ENCODE measurements around a stretch of chr19.

DNA sequence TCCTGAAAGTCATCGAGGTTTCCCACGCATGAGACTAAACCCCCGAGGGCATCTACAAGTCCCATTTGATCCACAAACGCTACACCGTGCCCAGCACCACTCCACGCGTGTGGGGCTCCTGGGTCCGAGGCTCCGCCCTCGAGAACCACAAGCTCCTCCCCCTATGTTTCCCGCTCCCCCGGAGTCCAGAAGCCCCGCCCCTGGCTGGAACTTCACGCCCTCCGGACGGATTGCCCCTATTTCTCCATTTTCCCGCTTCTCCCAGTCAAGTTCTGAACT lies 563 bp upstream of the POLR1G start:
- PRO-cap = no peak

DNA sequence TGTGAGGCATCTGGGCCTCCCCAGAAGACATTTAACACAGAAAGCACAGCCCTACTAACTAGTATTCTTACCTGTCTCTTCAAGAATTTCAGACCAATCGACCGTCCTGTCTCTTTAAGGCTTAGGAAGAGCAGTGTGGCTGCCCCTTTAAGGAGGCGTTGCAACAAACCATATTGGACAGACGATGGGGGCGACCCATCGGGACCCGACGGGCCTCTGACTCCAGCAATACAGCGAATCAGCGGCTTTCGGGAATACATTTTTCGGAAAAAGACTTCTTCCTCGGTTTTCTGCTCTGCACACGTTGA lies 269 bp upstream of the POLR1G start:
- PRO-cap = no peak

- PRO-cap = bidirectional peak, plus-strand start at chr19:45423659, minus-strand start at chr19:45423490
Measured at GRCh38 chr19:45423155-45423616, 531 bp downstream of the ERCC1 start.

- PRO-cap = no peak
Measured at GRCh38 chr19:45430887-45431185, 7.1 kb upstream of the ERCC1 start.

GRCh38 chr19:45442798-45443230 lies 19.1 kb upstream of the ERCC1 start:
- PRO-cap = bidirectional peak, plus-strand start at chr19:45443050, minus-strand start at chr19:45442886

DNA sequence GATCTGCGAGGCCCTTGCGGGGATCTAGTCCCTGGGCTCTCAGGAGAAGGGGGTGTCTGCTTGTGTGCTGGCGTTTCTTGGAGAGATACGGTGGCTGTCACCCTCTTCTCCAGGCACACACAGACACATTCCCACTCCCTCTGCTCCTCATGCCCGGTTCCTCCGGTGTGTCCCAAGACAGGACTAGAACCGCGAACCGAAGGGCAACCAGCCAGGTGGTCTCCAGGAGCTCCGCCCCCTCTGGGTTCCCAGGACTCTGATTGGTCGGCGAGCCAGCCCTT lies 1.7 kb downstream of the FOSB start:
- PRO-cap = bidirectional peak, plus-strand start outside the sequence, minus-strand start at position 235 of the sequence

GRCh38 chr19:45471585-45471893 lies 3.7 kb downstream of the FOSB start:
- PRO-cap = no peak

DNA sequence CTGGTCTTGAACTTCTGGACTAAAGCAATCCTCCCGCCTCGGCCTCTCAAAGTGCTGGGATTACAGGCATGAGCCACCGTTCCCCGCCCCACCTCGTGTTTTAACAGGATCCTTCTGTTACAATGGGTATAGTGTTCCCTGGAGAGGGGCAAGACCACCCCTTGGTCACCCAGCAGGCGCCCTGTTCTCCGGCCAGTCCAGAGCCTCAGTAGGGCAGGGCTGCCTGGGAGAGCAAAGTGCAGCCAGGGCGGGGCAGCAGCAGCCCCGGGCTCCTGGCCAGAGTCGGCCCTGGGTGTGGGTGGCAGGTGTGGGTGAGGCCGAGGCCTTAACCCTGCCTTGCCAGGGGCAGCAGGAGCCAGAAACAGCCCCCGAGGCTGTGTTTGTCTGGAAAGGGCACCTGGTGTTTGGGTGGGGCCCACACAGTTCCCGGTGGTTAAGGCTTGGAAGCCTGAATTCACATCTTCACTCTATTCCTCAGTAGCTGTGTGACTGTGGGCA lies 7.2 kb downstream of the VASP start:
- PRO-cap = no peak

DNA sequence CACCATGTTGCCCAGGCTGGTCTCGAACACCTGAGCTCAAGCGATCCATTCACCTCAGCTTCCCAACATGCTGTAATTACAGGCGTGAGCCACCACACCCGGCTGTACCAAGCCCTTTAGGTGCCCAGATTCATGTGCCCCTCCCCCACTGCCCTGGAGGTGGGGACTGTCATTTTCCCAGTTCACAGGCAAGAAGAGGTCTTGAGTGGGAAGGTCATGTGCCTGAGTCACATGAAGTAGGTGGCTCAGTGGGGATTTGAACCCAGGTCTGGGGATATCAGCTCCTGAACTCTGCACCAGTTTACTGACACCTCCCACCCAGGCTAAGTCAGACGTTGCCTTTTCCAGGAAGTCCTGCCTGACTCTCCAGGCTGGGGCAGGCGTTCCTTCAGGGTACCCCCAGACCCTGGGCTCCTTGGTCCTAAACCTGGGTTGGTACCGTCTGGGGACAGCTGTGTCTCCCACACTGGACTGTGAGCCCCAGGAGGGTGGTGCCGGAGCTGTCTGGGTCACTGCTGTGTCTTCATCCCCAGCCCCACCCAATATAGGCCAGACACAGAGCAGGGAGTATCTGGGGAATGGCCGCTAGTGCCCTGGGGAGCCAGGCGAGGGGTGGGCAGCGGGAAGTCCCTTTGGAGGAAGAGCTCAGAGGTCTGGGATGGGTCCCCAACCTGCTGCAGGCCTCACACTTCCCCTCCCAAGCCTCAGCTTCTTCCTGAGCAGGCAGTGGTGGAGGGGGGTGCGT lies 8.6 kb downstream of the VASP start:
- PRO-cap = no peak

- PRO-cap = no peak
Measured at GRCh38 chr19:45521116-45521589, 13.9 kb downstream of the VASP start.

DNA sequence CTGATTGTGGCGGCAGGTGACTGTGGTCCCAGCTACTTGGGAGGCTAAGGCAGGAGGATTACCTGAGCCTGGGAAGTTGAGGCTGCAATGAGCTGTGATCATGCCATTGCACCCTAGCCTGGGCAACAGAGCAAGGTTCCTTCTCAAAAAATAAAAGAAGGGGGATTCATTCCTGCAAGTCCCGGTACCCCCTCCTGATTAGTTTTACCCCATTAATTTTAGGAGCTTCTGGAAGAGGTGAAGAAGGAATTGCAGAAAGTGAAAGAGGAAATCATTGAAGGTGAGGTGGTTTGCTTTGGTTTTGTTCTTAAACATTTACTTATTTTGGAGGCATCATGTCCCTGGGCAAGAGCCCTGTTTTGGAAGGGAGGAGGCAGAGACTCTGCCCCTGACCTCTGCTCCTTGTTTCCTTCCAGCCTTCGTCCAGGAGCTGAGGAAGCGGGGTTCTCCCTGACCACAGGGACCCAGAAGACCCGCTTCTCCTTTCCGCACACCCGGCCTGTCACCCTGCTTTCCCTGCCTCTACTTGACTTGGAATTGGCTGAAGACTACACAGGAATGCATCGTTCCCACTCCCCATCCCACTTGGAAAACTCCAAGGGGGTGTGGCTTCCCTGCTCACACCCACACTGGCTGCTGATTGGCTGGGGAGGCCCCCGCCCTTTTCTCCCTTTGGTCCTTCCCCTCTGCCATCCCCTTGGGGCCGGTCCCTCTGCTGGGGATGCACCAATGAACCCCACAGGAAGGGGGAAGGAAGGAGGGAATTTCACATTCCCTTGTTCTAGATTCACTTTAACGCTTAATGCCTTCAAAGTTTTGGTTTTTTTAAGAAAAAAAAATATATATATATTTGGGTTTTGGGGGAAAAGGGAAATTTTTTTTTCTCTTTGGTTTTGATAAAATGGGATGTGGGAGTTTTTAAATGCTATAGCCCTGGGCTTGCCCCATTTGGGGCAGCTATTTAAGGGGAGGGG lies 18.7 kb downstream of the VASP start:
- PRO-cap = no peak

- PRO-cap = no peak
Measured at GRCh38 chr19:45636867-45637510, 2.2 kb downstream of the EML2 start.

- PRO-cap = no peak
Measured at GRCh38 chr19:45831262-45831598, 16.1 kb upstream of the RSPH6A start.

DNA sequence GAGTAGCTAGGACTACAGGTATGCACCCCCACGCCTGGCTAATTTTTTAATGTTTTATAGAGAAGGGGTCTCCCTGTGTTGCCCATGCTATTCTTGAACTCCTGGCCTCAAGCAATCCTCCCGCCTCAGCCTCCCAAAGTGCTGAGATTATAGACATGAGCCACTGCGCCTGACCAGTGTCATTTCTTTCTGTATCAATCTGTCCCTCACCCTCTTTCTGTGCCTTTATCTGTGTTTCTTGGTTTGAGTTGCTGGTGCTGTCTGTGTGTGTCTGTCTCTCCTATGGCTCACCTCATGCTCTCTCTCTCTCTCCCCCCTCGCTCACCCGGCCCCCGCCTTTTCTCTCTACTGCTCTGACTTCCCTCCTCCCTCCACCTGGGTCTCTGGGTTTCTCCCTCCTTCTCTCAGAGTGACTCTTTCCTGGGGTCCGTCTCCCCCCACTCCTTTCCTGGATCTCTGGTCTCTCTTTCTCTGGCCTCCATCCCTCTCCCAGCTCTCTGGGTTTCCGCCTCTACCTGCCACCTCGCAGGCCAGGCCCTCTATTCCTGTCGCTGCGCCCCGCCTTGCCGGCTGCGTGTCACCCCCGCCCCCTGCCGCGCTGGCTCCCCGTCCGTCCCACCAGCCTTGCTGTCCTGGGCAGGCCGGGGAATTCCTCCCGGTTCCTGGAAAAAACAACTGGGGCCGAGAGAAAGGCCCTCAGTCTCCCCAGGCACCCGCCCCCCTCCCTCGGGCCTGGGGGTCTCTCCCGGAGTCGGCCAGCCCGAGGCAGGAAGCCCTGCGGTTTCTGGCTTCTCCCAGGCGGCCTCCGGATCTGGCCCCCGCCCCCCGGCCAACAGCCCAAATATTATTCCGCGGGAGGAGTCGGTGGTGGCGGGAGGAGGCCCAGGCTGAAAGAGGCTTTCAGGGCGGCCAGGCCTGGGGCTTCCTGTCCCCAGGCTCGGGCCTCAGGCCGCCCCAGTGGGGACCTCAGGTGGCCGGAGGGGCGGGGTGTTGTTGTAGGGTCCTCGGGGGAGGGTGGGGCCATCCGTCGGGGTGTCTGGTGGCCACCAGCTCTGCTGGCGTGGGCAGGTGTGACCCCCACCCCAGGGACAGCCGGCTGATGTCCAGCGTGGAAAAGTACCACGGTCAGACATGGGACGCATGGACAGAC lies 9.5 kb downstream of the IRF2BP1 start:
- PRO-cap = bidirectional peak, plus-strand start at position 591 of the sequence, minus-strand start at position 513 of the sequence

DNA sequence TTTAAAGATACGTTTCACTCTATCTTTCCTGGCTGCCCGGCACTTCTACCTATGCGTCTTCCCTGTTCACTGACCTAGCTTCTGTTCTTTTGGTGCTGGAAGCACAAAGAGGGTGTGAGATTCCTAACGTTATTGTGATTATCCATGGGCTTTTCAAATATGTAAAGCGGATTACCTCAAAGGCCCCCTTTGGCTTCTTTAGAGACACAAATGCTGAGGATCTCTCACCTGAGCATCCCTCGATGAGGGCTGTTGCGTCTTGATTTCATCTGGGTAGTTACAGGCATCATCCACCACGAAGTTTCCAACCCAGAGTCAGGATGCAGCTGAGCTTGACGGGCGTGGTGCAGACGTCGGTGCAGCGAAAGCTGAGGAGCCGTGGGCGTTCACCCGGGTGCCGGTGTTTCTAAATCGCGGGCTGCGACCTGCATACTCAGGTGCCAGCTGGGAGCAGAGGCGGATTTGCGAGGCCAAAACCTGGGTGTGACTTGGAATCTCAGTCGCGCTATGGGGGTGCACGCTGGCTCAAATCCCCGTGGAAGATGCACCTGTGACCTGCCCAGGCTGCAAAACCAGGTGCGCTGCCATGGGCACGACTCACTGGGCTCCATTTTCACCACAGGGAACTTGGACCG lies 36.1 kb upstream of the IGFL4 start:
- PRO-cap = no peak

- PRO-cap = no peak
Measured at GRCh38 chr19:46230650-46231326, 1.2 kb downstream of the IGFL1 start.

GRCh38 chr19:46351569-46351970 lies 4.7 kb downstream of the PPP5C start:
- PRO-cap = no peak

DNA sequence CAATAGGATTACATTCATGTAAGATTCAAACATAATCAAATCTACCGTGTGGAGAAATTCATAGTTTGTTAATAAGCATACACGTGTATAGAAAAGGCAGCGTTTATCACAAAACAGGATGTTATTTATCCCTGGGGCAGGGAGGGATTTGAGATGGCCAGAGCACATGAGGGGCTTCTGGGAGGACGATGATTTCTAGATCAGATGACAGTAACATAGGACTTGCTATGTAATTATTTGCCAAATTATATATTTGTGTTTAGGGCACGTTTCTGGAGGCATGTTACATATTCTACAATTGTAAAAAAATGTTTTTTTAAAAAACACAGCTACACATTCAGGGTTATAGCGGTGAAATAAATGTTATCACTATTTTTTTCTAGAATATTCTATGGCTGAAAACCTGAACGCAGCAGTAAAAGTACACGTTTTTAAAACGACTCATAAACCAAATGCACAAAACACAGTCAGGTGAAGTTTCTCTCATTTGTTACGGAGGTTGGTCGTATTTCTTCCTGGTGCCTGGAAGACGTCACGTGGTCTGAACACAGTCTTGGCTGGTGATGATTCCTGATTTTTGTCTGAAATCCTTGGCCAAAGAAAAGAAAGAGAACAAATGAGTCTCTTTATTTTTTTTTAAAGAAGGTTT lies 9.6 kb upstream of the PNMA8A start:
- PRO-cap = no peak

DNA sequence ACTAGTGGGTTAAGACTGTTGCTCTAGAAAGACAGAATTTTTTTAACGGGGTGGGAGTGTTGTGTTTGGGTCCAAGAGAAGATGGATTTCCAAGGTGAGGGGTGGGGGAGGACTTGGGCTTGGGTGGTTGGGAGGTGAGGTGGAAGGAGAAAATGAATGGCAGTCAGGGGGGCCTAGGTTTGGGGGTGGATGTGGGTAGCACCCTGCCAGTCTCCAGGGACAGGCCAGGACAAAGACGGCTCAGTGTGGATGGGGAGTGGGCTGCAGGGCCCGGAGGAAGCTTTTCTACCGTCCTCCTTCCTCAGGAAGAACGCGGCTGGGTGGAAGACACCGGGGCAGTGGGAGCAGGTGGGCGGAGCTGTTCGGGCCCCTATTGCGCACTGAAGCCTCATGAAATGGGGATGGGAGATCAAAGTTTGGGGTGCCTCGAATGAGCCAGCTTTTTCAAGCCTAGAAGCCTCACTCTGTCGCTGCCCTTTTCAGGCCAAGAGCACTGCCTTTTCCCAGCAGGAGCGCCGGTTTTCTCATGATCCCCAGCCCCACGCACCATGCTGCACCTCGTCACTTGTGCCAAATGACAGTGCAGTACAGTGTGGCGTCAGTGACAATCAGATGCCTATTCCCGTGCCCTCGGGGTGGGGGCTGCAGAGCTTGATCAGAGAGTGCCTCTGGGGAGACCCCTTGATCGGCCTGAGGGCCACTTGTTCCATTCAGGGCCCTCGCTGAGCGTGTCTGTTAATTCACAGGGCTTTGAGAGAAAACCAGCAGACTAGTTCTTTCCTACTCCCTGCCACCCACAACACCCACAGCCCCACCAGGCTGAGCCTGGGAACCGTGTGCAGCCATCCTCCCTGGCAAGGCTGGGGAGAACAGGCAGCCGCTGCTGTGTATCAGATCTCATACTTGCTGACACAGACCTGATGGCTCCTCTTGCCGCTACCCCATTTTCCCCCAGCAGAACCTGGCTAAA lies 1.4 kb downstream of the CALM3 start:
- PRO-cap = no peak

- PRO-cap = unidirectional peak, plus-strand start at chr19:46621113
Measured at GRCh38 chr19:46620237-46621564, 4.2 kb downstream of the PTGIR start.